Measurements from ENCODE around the genes CTNNBL1 and LBP.

DNA sequence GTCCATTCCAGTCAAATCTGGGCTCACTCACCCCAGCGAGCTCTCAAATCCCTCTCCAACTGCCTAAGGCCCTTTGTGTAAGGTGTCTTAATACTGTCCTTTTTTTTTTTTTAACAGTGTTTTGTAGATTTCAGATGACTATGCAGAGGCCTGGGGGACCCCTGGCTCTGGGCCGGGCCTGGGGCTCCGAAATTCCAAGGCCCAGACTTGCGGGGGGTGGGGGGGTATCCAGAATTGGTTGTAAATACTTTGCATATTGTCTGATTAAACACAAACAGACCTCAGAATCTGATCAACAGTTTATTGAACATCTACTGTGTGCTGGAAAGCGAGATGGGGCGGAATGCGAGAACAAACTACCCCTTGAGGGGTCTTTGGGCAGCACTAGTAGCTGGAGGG, 59.2 kb downstream of the SRC start:
- PRO-cap = no peak

DNA sequence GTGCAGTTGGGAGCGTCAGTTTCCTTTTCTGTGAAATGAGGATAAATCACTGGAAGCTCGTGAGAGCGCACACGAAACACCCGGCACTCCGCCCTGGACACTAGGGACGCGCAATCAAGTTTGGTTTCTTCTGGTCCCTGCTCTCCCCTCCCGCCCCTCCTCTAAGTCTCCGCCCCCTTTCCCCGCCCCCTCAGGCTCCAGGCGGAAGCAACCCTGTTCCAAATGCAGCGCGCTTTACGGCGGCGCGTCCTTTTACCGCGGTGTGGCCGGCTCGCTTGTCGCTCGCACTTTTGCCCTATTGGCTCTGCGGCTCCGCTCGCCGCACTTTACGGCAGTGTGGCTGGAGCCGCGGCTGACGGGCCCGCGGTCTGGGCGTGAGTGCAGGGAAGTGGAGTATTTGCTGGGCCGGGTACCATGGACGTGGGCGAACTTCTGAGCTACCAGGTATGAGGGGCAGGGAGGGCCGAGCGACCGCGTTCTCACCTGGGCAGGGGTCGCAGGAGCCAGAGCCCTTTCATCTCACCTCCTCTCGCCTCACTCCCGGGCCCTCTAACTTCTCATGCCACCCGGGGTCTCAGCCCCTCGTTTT, at the start of gene CTNNBL1:
Gene CTNNBL1 (plus strand): TSS at position 322 of the 589 bp plus-strand sequence.
- PRO-cap = bidirectional peak, plus-strand start at position 334 of the sequence, minus-strand start at position 102 of the sequence

GRCh38 chr20:37789293-37790076, 95.7 kb downstream of the CTNNBL1 start:
- PRO-cap = no peak

GRCh38 chr20:37989473-37990087, 43.7 kb downstream of the TTI1 start:
- PRO-cap = bidirectional peak, plus-strand start at chr20:37989962, minus-strand start at chr20:37989581

DNA sequence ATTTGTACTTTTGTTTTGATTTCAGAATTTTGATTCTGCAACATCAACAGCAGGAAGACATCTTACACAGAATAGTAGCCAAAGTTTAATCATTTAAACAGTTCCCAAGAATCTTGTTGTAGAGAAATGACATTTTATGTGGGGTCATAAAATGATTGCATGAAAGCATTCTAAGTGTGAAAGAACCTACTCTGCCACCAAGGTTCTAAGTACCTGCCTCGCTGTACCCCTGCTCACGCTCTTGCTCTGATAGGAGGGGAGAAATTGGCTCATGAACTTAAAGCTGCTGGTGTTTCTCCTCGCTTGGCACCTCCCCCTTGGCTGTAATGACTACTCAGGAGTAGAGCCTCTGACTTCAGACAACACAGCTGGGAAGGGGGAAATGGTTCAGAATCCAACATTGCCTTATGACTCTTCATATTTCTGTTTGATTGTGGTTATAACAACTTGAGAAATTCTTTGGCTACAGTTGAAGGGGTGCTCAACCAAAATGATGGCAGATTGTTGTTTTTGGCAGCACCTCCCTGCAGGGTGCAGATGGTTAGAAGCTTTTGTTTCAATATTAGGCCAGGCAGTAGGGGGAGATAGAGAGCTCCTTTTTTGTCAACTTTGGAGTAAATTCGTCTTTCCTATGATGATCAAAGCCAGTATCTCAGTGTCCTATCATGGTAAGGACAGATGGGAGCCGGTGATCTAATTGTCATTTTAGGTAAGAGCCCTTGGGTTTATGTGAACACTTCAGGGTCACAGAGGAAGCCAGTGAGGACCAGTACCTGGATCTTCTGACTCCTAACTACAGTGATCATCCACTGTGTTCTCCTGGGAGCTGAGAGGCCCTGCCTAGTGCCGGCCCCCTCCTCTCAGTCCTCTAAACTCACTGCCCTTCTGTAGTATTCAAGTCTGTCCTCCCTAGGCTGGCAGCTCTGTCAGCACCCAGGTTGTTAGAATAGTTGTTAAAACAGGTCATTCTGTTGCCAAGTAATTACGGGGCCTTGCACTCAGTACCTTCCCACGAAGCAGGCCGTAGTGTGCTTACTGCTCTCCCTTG, 39.8 kb downstream of the RPRD1B start:
- PRO-cap = no peak

GRCh38 chr20:38074904-38075646, 41.5 kb downstream of the RPRD1B start:
- PRO-cap = no peak

- PRO-cap = no peak
Measured at GRCh38 chr20:38128678-38129759, 36.1 kb downstream of the TGM2 start.

DNA sequence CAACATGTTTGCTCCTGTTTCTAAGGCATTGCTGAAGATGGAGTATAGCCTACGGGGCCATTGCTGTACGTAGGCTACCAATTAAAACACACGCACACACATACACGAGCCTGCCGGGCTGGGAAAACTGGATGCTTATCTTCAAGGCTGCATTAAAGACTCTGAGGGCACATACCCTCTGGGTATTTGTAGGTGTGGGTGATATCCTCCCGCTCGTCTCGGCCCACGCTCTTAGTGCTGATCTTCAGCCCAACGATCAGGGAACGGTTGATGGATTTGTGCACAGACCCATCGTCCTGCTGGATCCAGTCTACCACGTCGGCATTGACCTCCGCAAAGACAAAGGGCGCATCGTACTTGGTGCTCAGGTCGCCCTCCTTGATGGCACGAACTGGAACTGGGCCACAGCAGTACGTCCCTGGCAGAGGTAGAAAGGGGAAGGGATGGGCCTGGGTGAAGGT, 25.8 kb downstream of the TGM2 start:
- PRO-cap = no peak

- PRO-cap = no peak
Measured at GRCh38 chr20:38149926-38150455, 15.1 kb downstream of the TGM2 start.

DNA sequence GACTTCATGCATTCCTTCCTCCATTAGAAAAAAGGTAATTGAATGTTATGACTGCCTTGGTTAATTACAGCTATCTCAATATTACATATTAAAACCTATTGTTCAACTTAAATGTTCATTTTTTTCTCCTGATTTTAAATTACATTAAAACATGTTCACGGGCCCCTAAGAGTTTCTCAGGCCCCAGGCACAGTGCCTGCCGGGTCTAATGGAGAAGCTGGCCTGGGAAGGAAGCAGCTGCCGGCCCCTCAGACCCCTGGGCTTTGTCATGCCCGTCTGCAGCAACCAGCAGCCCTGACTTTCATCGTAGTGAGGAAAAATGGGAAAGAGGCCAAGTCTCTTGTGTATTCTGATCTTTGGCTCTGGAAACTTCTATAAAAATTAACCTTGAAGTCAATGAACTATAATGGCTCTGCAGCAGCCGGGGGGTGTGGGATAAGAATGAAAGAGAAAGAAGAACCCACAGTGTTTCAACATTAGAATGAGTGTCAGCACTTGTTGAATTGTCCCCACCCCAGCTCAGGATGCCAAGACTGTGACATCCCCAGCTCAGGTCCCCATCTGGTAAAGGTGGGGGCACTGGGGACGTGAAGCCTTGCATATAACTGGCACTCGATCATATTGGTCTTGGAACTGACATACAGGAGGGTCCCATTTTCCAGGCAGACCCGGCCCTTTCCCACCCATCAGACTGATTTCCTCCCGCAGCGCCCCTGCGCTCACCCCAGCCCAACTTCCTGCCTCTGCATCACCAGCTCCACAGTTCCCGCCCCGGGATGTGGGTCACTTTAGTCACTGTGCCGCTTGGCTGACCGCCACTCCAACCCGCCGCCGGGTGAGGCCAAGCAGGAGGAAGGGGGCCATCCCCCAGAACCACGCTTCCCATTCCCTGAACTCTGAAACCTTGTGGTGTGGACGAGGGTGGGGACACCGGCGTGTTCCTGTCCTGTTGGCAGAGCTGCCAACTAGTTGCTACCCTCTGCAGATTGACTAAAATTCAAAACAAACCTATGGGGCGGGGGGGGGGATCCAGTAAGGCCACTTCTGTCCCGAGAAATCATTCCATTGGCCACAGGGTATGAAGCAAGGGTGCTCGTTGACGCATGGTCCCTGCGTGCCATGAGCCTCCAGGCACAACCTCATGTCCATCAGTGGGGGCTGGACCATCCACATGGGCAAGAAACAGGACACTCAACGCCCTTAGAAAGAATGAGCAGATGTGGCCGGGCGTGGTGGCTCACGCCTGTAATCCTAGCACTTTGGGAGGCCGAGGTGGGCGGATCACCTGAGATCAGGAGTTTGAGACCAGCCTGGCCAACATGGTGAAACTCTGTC, 12.6 kb downstream of the TGM2 start:
- PRO-cap = unidirectional peak, minus-strand start at position 303 of the sequence; bidirectional peak, plus-strand start at position 899 of the sequence, minus-strand start at position 693 of the sequence

GRCh38 chr20:38158592-38159386, 6.3 kb downstream of the TGM2 start:
- PRO-cap = no peak

GRCh38 chr20:38170848-38171929, 6.1 kb upstream of the TGM2 start:
- PRO-cap = no peak

DNA sequence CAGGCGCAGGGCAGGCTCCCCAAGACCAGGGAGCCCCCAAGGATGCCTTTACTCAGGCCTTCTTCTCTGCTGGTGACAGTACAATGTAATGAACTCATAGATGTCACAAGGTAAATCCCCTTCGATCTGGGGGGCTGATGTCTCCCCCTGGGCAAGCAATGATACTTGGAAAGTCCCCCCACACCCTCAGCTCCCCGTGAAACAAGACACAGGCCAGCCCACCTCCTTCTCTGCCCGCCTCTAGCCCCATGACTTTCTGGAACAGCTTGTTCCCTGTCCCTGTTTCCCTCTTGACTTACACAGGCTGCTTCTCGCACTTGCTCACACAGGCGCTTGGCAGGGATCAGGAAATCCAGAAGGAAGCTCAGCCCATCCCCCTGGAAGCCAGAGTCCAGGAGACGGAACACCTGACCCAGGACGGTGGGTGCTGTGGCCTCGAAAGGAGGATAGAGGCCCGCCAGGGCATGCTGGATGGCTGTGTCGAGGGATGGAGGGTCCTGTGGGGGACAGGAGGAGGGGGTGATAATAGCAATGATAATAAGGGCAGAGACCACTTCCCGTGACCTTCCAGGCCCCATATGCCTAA, 14.8 kb downstream of the KIAA1755 start:
- PRO-cap = no peak

GRCh38 chr20:38342992-38343784, 3.1 kb upstream of the LBP start:
- PRO-cap = no peak

DNA sequence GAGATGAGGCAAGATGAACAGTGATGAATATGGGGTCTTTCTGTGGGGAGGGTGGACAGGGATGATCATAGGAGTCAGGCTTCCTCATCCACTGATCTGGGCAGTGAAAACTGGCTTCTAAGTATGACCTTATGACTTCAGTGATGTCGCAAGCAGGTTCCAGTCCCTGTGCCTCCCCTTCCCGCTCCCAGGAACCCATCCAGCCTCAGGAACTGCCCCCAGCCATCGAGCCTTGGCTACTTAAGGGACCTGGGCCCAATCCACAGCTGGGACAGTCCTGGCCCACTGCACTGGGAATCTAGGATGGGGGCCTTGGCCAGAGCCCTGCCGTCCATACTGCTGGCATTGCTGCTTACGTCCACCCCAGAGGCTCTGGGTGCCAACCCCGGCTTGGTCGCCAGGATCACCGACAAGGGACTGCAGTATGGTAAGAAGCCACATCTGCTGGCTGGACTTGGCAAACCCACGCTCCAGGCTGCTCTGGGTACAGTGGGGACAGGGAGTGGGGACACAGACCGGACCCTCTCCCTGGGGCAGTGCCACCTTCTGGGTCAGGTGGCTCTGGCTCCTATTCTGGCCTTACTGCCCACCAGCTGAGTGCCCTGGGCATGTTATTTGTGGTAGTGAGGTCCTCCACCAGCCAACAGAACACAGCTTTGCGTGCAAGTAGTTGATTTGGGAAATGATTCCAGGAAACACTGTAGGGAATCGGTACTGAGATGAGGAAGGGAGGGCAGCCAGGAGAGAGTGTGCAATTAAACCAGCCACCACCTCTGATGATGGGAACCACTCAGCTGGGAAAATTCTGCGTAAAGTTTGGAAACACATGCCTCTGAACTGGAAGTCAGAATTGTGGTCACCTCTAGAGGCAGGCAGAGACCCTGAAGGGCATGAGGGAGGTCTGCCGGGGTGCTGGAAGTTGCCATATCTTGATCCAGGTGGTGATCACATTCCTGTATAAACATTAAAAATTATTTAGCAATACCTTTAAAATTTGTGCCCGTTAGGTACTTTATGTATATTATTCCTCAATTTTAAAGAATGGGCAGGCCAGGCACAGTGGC, at the start of gene LBP:
Gene LBP (plus strand): TSS at position 269 of the 1,064 bp plus-strand sequence.
- PRO-cap = no peak

DNA sequence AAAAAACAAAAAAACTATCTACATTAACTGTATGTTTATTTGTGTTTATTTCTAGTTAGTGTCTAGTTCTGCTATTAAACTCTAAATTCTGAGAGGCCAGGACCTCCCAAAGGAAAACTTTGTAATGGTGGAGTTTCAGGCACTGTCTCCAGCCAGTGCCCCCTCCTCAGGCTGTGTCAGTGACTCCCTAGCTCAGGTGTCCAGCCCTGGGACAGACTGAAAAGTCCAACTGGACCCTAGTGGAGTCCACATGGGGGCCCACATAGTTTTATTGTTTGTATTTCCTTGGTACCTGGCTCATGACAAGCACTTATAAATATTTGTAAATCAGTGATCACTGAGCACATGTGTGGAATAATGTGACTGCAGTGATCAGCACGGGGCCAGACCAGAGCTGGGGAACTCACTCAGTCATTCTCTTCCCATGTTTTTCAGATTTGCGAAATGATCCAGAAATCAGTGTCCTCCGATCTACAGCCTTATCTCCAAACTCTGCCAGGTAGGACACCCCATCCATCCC, 14.0 kb downstream of the LBP start:
- PRO-cap = no peak

DNA sequence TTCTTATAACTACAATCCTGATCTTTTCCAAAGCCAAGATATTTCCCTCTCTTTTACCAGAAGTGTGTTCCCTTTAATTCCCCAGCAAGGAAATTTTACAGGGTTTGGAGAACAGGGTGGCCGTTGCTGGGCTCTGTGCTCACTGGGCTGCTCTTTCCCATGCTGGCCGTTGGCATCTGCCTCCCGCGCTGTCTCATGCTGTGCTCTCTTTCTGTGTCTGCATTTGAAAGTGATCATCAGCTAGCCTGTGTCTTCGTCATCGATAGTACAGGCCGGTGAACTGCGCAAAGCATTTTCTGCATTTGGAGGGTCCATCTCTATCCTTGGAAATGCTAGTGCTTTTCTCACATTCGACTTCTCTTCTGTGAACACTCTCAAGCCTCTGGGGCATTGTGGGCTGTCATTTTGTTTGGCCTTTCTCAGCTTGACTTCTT, 30.8 kb upstream of the RALGAPB start:
- PRO-cap = no peak

DNA sequence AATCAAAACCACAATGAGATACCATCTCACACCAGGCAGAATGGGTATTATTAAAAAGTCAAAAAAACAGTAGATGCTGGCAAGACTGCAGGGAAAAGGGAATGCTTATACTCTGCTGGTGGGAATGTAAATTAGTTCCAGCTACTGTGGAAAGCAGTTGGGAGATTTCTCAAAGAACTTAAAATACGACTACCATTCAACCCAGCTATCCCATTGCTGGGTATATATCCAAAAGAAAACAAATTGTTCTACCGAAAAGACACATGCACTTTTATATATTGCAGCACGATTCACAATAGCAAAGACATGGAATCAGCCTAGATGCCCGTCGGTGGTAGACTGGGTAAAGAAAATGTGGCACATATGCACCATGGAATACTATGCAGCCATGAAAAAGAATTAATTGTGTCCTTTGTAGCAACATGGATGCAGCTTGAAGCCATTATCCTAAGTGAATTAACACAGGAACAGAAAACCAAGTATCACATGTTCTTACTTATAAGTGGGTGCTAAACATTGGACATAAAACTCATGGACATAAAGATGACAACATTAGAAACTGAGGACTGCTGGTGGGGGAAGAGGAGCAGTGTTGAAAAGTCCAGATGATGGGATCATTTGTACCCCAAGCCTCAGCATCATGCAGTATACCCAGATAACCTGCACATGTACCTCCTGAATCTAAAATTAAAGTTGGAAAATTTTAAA, 32.4 kb downstream of the RALGAPB start:
- PRO-cap = no peak

DNA sequence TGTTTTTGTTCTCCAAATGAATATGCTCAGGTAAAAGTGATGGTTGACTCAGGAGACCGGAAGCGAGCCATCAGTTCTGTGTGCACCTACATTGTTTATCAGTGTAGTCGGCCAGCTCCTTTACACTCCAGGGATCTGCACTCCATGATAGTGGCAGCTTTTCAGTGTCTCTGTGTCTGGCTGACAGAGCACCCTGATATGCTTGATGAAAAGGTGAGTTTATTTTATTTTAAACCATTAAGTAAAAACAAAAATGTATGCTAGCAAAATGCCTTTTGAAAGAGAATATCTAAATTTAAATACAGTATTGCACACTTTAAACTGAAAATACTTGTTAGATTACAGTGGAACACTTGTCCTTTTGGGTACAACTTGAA, 41.3 kb upstream of the ADIG start:
- PRO-cap = no peak

- PRO-cap = no peak
Measured at GRCh38 chr20:38599421-38599996, 18.5 kb downstream of the ADIG start.

All from gallbladder (tissue), 1 donor.